NALM6 (cell line): ENCODE results near the genes SELENOP and FGF10.

DNA sequence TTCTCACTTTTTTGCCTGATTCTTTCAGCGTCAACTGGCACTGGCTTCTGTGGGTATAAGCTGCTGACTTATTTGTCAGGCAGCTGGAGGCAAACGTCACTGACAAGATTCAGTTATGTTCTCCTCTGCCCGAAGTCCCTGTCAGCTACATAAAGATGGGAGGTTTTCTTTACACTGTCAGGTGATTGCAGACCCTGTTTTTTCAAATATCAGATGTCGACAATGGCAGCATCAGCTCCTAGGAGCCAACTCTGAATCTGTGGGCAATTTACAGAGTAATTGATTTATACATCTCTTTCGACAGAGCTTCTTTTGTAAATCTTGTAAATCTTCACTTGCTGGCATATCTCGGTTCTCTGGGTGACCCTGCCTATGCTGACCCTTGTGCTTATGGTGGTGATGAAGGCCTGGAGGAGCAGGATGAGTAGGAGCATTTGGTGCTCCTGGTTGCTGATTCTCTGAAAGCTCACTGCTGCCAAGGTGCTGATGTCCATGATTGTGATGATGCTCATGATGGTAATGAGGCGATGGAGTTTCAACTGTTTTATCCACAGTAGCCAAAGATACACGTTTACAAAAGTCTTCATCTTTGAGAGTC, 10.9 kb downstream of the SELENOP start:
- PRO-cap, result no peak

DNA sequence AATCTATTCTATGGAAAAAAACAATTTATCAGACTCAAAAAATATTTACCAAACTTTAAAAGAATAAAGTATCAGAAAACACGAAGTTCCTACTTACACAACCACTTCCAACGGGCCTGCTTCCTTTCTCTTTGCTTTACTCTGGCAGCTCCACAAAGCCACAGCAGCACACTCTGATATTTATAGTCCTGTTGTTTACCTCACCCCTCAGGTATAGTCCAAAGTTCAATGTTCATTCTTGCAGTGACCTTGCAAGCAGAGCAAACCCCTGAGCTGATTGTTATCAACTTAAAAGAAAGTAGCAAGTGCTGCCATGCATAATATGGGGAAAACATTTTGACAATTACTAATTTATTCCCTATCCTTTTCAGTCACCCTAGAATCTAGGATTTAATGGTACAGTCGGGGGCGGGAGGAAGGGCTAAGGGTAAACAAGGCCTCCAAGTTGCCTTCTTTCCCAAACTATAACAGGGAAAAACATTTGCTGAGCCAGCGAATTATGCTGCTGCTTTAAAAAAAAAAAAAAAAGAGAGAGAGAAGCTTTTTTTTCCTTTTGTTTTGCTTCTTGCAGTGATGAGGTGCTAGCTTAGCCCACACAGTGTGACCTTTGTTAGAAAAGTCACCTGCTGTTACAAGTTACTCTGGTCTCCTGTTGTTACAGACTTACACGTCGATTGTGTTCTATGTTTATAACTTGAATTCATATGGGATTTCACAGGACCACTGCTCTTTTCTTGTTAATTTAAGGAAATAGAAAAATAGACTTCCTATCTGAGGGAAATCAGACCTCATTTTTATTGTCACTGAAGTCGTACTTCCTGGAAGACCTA, at the start of gene SELENOP:
Gene SELENOP, minus strand, starts transcription at position 154 of the 830 bp plus-strand sequence.
- PRO-cap, result no peak

DNA sequence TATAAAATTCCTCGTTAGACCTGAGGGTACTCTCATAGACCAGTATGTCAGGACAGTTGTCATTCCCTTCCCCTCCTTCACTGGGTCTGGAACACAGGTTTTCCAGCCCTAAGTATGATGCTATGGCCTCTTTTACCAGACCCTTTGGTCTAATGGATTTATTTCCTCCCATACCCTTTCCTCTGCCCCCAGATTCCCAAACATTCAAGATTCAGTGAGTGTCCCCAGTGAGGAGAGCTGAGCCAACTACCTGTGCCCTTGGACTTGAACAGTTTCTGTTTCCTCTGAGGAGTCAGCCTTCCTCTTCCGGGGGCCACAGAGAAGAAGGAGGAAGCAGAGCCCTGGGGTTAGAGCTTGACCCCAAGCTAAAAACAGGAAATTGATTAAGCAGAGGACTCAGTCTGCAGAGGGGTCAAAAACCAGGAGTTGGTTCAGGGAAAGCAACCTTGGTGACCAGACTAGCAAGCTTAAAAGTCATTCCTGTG, 64.0 kb upstream of the SELENOP start:
- PRO-cap, result no peak

GRCh38 chr5:42949189-42949616, 90.9 kb downstream of the ANXA2R start:
- PRO-cap, result no peak

DNA sequence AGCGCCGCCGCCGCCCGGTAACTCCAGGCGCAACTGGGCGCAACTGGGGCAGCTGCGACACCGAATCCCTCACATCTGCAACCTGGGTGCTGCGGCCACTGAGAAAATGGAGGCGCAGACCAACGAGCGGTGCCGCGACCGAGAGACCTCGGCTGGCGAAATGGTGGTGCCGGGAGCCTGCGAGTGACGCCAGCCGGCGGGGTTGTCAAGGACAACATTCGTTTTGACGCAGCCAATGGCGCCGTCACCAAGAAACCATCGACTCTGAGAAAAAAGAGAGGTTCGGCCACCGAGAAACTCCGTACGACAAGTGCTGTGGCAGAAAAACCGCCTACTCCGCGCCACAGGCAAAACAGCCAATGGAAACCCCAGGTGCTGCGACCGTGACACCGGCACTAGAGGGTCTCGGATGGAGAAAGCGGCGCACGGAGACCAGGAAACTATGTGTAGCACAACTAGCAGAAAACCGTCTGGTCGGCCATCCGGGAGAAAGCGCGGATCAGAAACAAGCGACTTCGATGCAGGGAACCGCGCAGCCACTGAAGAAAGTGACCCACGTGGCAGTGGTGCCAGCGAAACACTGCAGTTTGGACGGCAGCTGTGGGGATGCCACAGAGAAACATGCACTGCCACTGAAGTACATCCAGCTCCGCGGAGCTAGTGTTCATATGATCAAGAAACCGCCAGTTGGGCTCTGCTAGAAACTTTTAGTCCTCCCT, 88.8 kb downstream of the ANXA2R start:
- PRO-cap, result bidirectional peak, plus-strand start at position 117 of the sequence, minus-strand start at position 100 of the sequence; unidirectional peak, minus-strand start at position 161 of the sequence

DNA sequence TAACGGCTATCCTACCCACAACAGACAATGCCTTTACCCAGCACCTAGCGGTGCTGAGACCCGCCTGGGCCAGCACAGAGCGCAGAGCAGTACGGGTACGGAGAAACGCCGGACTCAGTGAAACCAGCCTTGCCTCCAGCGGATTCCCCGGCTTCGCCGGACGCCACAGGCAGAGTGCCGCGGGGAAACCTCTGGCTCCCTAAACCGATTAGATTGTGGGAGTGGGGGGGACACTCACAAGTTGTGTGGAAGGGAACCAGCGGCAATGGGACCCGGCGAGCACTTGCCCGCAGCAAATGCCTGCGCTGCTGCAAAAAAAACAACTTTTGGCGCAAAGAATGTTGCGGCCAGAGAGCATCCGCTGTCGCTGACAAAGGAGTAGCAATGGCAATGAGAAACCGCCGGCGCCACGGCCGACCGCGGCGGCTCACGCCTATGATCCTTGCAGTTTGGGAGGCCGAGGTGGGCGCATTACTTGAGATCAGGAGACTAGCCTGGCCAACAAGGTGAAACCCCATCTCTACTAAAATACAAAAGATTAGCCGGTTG, 88.1 kb downstream of the ANXA2R start:
- PRO-cap, result no peak

DNA sequence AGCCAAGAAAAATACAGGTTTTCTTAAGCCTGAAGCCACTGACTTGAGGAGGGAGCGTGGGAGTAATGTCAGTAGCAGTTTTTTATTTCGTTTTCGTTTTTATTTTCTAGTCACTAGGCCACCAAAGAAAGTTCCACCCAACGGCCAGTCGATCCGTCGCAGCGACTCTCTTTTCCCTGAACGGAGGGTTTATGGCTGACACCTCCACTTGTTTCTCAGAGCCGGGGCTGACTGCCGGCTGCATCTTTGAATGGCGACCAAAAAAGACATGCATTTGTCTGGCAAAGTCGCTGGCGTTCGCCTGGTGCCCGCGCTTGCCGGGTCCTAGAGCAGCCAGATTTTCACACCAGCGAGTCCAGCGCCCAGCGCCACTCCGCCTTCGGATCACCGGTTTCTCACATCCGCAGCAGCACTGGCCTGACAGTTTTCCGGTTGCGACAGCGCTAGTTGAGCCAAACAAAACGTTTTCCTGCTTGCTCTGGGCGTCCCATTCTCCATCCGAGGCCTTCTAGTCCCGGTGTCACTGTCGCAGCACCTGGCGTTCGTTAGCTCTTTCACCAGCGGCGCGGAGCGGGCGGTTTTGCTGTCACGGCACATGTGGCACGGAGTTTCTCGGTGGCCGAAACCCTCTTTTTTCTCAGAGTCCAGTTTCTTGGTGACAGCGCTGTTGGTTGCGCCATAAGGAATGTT, 48.2 kb downstream of the ANXA2R start:
- PRO-cap, result bidirectional peak, plus-strand start at position 485 of the sequence, minus-strand start at position 270 of the sequence

- PRO-cap, result no peak
These were observed 23.8 kb upstream of the ANXA2R start for GRCh38 chr5:43063779-43064378.

- PRO-cap, result no peak
These were observed 33.7 kb upstream of the ANXA2R start for GRCh38 chr5:43073529-43074474.

DNA sequence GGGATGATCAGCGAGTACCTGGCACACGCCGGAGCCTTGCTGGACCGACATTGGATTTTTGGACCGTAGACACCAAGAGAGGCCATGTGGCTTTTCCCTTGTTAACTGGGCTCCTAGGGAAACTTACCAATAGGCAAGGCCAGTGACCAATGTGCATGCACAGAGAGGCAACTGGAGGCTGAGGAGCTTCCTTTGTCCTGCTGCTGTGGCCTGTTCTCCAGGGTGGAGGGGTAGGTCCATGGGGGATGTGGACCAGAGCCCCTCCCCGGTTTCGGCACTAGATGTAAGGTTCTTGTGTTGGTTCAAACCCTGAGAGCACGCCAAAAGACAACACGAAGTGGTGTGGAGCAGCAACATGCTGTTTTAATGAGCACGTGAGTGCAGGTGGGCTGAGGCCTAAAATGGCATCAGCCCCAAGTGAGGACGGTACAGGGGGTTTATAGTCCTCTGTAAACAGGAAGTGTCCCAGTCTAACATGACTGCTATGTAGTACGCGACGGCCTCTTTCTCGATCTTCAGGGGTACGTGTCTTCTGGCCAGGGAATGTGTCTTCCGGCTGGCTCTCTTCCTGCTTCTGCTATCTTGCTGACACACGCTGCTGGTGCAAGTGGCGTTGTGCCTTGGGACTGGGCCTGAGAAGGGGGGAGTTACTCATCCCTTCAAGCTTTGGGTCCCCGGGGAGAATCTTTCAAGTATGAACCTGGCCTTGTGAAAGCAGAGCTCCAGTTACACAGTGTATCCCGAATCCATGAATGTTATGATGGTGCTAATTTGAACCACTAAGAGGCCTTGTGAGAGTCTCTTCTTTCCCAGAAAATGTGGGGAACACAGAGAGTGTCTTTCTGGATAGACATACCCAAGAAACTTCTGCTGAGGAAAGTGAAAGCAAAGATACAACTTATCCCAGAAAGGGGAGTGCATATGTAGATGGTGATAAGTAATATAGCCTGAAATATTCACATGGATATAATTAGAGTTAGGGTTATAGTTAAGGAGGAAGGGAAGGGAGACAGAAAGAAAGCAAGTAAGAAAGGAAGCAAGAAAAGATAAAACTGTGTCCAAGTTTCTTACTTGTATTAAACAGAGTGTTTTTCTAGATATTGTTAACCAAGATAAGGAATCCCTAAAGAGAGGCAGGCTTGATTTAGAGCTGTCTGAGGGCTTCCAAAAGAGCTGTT, 35.3 kb upstream of the ANXA2R start:
- PRO-cap, result no peak

- PRO-cap, result no peak
These were observed 3.2 kb downstream of the HMGCS1 start for GRCh38 chr5:43309893-43310439.

DNA sequence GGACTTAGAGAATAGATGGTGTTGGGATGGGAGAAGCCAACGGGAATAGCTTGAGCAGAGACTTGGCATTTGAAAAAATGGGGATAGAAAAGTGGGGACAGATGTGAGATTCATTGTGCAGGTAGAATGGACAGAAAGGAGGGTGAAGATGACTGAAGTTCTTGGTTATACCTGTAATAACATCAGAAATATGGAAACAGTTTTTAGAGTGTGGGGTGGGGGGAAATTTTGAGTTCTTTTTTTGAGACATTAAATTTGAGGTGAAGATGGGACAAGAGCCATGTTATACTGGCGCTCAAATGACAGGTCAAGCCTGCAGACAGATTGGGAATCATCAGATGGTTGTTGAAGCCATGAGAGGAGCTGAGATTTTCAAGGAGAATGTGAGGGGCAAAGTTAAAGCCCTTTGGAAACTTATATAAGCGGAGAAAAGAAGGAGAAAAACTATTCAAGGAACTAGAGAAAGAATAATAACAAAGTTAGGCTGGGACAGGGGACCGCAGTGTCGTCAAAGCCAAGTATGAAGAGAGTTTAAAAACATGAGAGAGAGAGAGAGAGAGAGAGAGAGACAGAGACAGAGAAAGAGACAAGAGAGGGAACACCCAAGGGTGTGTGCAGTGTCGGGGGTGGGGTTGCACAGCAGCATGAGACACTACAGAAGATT, 74.0 kb downstream of the NNT start:
- PRO-cap, result no peak

GRCh38 chr5:44384811-44385494, 4.3 kb downstream of the FGF10 start:
- PRO-cap, result no peak

DNA sequence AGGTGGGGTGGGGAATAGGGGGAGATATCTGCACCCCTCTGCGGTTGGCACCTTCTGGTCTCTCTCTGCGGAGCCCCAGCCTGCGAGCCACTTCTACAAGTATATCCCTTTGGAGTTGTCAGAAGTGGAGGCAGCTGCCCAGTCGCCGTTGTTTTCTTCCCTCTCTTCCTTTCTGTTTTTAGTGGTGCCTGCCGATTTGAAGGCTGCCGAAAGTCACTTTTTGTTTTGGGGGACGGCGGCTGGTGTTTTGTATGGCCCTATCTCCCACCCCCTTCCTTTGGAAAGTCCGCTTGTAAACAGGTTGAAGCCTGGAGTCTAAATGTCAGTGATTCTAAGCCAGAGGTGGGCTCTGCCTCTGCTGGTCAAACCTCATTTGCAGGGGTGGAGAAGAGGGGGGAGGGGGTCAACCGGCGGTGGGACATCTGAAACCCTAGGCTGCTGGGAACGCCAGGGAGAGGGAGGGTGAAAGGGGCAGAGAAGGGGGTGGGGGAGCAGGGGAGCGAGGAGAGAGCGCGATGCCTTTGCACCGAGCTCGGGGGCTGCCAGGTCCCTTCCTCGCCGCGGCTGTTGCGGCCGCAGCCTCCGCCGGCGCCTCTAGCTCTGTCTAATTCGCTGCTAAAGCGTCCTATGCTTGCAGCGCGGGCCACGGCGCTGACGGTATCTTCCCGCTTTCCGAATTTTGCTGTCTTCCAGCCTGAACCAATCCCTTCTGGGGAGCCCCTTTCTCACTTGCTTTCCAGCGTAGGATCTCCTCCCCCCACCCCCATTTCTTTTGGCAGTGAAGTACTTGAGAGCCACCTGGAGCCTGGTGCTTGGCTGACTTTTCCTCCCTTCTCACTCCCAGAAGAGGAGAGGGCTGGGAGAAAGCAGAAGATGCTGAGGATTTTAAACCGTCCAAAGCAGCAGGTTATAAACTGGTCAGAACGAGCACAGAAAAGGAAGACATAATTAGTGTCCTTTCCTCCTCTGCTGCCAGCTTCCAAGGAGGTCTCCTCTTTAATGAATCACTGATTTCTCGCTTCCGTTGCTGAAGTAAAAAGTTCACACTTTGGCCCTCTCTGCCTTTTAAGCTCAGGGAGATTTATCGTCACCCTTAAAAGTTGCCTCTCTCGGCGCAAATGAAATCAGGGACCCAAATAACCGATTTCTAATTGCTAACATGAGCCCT, at the start of gene FGF10:
Gene FGF10, minus strand, starts transcription at position 324 of the 1,168 bp plus-strand sequence.
- PRO-cap, result no peak

- PRO-cap, result no peak
These were observed 198.1 kb upstream of the FGF10 start for GRCh38 chr5:44587269-44587699.

- PRO-cap, result no peak
These were observed 170.8 kb upstream of the MRPS30 start for GRCh38 chr5:44637881-44638502.

DNA sequence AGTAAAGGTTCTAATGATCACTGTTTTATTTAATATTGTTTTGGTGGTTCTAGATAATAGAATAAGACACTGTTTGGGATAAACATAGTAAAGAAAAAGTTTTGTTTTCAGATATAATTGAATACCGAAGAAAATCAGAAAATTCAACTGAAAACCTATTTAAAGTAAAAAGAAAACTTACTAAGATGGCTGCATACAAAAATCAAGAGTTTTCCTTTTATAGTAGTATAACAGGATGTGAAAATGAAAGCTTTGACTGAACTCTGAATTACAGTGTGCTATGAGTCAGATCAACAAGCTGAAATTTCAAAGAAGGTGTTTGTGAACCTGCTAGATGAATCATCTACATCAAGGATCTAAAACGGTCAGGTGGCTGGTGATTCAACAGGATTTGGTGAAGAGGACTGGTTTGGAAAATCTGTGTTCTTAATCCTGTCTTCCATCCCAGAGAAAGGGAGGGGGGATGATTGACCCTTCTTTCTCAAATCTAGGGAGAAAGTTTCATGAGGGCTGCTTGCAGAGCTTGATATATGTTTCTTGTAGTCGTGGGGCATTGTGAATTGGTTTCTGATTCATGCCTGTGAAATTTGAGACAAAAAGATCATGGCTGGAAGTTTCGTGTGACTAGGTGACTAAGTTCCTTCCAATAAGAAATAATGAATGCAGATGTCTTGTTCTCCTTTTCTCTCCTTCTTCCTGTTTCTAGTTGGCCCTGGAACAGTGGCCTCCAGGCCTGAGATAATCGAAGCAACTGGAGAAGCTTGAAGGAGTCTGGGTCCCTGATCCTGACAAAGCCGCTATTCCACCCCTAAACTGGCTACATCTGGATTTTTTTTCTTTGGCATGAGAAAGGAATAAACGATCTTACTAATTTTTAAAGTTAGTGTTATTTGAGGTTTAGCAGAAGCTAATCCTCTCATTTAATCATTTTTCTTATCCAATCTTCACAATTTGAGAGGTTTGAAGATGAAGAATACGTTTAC, 67.0 kb downstream of the MRPS30 start:
- PRO-cap, result no peak

DNA sequence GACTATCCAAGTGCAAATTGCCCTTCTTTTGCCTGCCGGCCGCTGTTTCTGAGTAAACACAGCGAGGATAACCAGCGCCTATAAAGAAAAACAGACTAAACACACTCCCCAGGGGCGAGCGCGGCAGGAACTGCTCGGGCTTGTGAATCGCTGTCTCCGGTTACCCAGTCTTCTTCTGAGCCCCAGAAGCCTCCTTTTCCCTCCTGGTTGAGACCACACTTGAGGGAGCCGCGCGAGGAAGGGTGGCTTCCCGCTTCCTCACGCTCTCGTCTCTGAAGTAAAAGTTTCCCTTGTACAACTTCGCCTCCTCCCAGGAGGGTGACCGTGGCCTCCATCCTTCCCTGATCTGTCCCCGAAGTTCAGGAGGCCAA, 1.1 kb downstream of the HCN1 start:
- PRO-cap, result no peak

GRCh38 chr5:50553436-50554205, 112.5 kb upstream of the EMB start:
- PRO-cap, result no peak

DNA sequence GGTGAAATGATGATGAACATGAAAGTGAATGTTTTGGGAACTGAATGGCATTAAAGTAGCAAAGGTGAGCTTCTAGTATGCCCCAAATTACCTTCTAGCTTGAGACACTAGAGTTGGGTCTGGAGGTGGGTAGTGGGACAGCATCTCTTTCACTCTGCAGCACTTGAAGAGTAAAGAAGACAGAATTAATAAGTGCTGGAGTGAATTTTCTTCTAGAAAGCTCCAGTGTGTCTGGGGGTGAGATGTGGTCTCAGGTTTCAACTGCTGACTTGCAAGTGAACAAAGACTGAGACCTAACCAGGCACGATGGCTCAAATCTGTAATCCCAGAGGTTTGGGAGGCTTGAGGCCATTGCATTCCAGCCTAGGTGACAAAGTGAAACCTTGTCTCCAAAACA, 76.9 kb downstream of the PARP8 start:
- PRO-cap, result no peak